Measurements from ENCODE around the gene HS3ST5.

DNA sequence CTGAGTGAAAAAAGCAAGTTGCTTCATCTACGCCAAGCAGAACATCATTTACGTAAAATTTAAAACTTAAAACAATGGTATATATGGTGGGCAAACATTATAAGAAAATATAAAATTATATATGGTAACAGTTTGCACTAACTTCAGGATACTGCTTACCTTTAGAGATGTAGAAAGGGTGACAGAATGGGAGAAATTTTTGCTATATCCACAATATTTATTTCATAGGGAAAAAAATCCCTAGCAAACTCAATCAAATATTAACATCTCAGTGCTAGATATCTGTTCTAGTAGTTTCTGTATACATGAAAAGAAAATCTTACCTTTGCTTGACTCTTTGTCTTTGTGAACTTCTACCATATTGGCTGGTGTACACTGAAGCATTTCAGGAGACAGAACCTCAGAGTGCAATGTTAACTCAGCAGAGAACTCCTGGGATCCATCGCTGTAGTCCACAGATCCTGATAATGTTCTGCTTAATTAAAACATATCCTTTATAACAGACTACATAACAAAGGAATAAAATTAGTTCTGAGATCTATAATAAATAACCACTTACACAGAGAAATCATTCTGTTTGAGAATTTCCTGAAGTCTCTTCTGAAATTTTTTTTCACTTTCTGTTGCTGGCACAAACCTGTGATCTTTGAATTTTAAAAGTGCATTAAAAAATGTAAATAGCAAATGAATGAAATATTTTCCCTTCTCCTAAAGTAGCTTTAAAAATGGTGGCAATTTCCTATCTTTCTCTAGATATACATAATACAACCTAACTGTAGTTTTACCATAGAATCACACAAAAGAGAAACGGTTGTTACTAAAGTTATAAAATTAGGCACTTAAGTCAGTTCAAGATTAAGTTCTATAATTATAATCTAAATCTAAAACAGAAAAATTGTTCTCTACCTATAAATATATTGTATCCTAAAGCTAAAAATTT, 95.3 kb downstream of the REV3L start:
- PRO-cap, 2 experiments = no peak in any of the 2 experiments

GRCh38 chr6:111566767-111567769, 38.6 kb downstream of the TRAF3IP2 start:
- PRO-cap, 2 experiments = peak in 1 of 2 experiments; most common minus-strand start chr6:111567347 (in 1)

GRCh38 chr6:111603016-111603503, 2.6 kb downstream of the TRAF3IP2 start:
- PRO-cap, 2 experiments = peak in 2 of 2 experiments; most common plus-strand start chr6:111603266 (in 2); most common minus-strand start chr6:111603199 (in 2)

DNA sequence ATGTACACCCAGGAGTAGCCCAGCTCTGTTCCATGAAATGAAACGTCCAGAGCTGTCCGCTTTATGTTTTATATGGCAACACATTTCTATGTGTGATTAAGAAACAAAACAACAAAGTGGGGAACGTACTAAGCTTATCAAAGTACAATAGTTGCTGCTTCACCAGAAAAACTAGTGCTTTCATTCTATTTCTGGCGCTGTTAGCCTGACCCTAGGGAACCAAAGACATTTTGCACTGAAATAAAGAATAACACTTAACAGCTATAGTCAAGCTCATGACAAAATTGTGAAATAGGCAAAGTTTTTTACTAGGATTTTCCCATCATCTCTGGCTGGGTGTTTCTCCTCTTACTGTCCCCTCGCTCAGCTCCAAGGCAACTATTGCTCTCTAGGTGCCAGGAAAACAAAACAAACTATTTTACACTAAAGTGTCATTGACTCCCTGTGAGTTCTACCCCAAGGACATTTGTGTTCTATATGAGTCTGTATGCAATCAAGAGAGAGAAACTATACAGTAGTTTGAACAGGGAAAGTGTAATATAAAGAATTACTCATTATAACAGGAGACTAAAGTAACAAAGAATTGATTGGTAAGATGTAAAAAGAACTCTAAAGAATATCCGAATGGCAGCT, 22.9 kb upstream of the TRAF3IP2 start:
- PRO-cap, 2 experiments = no peak in any of the 2 experiments

GRCh38 chr6:111666607-111667242, 61.0 kb upstream of the TRAF3IP2 start:
- PRO-cap, 2 experiments = peak in 1 of 2 experiments; most common minus-strand start chr6:111666957 (in 1)

DNA sequence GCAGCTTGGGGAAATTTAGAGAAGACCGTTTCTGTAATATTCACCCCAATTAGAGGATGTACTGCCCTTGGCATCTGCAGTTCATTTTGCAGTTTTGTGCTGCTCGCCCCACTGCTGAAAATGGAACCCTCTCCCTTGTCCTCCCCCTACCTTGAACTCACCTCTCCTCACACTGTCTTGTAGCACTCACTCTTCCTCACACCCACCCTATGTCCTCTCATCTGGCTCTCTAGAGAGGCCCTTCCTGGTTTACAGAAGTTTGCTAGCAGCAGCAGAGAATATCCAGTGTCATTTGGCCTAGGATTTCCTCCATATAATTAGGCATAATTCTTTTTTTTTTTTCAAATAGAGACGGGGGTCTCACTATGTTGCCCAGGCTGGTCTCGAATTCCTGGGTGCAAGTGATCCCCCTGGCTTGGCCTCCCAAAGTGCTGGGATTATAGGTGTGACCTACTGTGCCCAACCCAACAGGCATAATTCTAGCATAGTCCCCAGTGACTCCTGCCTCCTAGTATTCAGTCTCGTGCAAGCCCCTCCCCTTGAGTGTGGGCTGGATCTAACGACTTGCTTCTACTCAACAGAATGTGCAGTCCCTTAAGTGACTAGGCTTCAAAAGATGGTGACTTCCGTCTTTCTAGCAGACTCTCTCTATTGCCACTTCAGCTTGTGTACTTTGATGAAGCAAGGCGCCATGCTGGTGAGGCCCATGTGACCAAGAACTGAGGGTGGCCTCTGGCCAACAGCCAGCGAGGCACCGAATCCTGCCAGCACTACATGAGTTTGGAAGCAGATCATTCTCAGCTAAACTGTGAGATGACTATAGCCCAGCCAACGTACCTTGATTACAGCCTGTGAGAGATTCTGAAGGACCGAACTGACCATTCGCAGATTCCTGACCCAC, 109.5 kb upstream of the TRAF3IP2 start:
- PRO-cap, 2 experiments = no peak in any of the 2 experiments

DNA sequence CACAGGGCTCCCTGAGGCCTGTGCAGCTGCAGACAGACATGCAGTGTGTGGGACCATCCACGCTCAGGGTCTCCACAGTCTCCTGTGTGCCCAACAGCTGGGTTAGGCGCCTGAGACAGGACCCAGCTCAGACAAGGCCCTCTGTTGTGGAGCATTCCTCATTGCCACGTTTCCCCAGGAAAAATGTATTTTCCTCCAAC, 22.6 kb downstream of the FYN start:
- PRO-cap, 2 experiments = no peak in any of the 2 experiments

DNA sequence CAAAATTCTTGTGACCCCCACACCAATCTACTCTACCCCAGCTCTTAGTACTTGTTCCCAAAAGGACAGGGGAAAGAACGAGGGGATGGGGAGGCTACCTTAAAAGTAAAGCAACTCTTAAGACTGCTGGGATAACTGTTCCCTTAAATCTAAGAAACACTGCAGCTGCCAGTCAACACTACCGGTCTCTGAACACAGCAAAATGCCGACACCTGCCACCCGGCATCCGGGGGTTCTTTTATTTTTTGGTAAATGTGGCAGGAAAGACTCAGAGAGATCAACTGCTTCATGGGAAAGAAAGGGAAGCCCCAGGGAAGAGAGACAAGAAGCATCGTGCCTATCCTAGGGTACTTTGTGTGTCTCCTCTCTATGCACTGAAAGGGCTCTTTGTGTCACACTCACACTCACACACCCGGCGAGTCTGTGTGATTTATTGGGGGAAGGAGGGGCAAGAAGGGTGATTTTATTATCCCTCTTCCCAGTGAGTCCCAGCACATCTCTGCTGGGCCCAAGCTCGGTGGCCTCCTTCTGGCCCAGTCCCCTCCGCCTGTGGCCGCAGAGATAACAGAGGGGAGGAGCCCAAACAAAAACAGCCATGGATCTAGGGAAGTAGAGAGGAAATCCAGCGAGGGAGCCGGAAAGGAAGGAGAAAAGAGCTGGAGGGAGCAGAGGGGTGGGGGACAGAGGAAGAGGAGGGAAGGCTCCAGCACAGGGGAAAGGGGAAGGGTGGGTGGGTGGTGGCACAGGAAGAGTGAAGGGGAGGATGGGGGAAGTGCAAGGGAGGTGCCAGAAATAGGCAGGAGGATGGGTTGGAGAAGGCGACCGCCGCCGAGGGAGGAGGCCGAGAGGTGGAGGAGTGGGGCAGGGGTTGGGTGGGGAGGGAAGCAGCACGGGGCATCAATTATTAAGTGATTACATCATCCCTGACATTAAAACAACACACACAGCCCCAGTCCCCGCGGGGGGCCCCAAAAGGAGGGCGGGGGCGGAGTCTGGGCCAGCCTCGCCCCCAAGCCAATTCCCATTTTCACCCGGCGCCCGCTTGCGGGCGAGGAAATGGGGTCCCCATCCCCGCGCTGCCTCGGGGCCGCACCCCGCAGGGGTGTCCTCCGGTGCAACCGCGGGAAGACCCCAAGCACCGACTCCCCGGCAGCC, 1.2 kb downstream of the FYN start:
- PRO-cap, 2 experiments = peak in 1 of 2 experiments; most common plus-strand start position 494 of the sequence (in 1); most common minus-strand start position 753 of the sequence (in 1)

- PRO-cap, 2 experiments = no peak in any of the 2 experiments
These were observed 77.7 kb upstream of the CCN6 start for GRCh38 chr6:111976206-111976548.

GRCh38 chr6:111985161-111985695, 68.7 kb upstream of the CCN6 start:
- PRO-cap, 2 experiments = no peak in any of the 2 experiments

- PRO-cap, 2 experiments = no peak in any of the 2 experiments
These were observed 610.4 kb downstream of the RFPL4B start for GRCh38 chr6:112957416-112958048.

GRCh38 chr6:113630638-113631707, 226.2 kb upstream of the MARCKS start:
- PRO-cap, 2 experiments = peak in 1 of 2 experiments; most common plus-strand start chr6:113631401 (in 1)

GRCh38 chr6:113634577-113635268, 222.4 kb upstream of the MARCKS start:
- PRO-cap, 2 experiments = no peak in any of the 2 experiments

DNA sequence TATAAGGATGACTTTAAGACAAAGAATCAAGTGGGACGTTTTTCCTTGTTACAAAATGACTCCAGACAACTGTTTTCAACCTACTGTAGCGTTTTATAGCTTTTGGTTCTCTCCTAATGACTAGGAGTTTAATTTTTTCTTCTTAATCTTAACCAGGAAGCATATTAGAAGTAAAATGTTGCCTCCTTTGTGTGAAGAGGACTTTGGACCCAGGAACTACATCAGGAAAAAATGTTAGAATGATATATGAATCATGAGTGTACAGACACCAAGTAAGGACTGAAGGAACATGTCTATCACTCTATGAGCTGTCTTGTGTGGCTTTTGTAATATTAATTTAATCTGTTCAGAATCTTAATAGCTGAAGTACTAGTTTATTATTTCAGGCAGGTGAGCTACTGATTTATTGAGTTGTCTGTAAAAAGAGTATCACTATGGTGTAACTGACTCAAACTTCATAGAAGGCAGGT, 71.0 kb upstream of the MARCKS start:
- PRO-cap, 2 experiments = no peak in any of the 2 experiments

- PRO-cap, 2 experiments = no peak in any of the 2 experiments
These were observed 31.3 kb upstream of the MARCKS start for GRCh38 chr6:113825876-113826162.

- PRO-cap, 2 experiments = no peak in any of the 2 experiments
These were observed at the start of gene HS3ST5 for GRCh38 chr6:114342756-114343444. TSS of gene HS3ST5 (minus strand) at chr6:114343023.

- PRO-cap, 2 experiments = no peak in any of the 2 experiments
These were observed 22.1 kb downstream of the FRK start for GRCh38 chr6:116038692-116038891.

- PRO-cap, 2 experiments = no peak in any of the 2 experiments
These were observed 1.1 kb downstream of the NT5DC1 start for GRCh38 chr6:116101780-116102180.

DNA sequence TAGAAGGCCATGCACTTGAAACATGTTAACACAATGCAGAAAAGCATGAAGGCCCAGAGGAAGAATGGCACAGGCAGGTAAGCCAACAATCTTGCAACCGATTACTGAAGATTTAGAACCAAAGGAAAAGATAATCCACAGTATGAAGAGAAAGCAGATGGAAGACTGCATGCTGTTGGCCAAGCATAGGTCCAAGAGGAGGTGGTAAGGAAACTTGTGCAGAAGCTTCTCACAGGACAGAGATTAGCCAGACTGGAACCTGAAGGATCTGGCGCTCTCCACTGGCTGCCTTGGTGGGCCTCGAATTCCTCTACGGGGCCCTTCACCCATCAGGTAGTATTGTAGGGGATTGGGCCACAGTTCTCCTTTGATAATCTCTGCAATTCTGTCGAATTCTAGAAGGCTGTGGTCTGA, 1.3 kb downstream of the TSPYL4 start:
- PRO-cap, 2 experiments = no peak in any of the 2 experiments

GRCh38 chr6:116255068-116255916, 1.4 kb upstream of the TSPYL4 start:
- PRO-cap, 2 experiments = no peak in any of the 2 experiments